AG04449 (cell line): ENCODE measurements around a stretch of chr1.

GRCh38 chr1:114732099-114732972 lies 15.8 kb upstream of the NRAS start:
- RRBS: no CpG with 5 or more reads among the region's 10 CpGs

- RRBS: no CpG with 5 or more reads among the region's 2 CpGs
Observed at GRCh38 chr1:114736986-114737336, 20.4 kb upstream of the NRAS start.

GRCh38 chr1:115089835-115090572 lies 701 bp upstream of the TSPAN2 start:
- RRBS: no CpG with 5 or more reads among the region's 21 CpGs

DNA sequence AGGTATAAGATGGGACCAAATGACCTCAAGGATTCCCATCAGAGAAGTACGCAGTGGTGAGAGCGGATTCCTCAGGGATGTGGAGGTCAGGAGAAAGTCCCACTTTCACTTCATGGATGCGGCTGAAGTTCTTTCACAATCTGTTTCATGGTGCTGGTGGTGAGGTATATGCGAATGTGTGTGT lies 79.3 kb upstream of the TSPAN2 start:
- RRBS: no CpG with 5 or more reads among the region's 4 CpGs

- RRBS: no CpG with 5 or more reads among the region's 10 CpGs
Observed at GRCh38 chr1:115266521-115267161, 71.4 kb downstream of the NGF start.

DNA sequence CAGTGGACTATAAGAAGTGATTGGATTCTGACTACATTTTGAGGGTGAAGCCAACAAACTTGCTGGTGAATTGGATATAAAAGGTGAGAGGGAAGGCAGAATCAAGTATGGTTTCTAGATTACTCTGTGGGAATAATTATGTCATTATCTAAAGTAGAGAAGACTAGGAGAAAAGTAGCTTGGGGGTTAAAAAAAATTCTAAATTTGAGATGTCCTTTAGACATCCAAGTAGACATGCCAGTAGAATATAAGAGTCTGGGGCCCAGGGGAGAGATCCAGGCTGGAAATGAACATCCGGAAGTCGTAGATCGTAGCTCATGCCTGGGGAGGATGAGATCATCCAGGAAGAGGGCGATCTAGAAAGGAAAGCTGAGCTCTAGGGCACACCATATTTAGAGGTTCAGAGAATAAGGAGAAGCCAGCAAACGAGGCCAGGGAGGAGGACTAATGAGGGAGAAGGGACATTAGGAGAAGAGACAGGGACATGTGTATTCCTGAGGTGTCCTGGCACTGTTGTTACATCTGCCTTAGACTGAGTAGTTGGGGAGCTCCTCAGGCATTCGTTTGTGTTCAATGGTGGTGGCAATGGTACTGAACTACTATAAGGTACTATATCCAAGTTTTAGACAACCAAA lies 12.2 kb downstream of the NGF start:
- RRBS: no CpG with 5 or more reads among the region's 6 CpGs

DNA sequence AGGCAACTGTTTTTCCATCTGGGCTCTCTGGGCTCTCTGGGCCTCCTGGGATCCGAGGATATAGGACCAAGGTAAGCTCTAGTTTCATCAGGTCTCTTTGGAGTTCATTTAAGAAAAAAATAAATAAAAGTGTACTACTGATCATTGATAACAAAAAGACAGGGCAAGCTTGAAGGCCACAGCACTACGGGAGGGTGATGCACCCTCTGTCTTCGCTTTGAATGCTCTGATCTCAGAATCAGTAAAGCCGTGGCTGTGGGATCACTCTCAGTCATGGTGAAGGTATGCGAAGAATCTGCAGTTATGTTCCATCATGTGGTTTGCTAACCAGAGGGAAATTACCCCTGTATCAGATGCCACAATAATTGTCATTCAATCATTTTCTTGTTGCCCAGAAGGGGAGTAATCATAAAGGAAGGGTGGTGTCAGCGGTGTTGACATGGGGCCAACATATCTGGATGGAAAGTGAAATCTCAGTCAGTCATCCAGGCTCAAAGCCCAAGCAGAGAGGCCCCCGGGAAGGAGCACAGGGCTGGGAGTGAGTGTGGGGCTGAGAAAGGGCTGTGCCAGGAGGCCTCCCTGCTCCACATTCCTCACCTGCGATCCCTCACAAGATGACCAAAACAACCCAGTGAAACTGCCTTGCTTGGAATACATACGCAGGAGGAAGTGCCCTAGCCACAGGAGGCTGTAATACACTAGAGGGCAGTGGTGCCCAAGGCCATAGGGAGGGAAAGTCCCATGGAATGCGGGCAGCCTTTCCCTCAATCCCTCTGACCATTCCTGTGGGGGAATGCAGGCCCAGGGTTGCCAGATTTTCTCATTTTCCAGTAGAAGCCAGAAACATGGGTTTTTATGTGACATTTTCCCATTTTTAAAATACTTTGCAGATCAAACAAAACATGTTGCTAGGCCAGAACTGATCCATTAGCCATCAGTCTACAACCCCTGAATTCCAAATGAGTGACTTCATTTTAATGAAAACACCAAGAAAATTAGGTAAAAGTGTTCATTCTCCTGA lies 95.8 kb upstream of the VANGL1 start:
- RRBS: no CpG with 5 or more reads among the region's 10 CpGs

DNA sequence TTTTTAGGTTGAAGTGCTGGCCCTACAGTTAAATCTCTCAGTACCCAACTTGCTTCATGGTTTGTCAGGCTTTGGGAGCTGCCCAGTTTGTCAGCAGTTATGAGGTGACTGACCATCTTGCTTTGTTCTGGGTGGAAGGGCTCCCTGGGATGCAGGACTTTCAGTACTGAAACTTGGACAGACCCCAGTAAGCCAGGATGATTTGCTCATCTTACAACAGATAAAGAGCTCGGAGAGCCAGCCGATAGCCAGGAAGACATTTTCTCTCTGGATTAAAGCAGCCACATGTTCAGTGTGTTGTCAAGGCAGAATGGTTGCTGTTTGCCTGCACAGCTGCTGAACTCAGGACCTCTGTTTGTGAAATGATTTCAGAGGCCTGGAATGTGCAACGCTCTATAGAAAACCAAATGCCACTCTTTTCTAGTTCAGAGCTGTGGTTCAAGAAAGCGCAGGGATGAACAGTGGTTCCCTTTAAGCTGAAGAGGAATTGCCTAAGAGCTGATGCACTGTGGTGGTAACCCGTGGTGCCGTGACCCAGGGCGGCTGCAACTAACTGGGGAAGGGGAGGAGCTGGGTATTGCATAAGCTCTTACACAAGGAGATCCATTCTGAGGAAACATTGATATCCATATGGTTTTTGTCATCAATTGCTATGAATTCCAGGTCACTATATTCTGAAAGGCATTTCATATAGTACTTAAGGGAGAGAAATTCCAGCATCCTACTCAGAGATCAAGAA lies 40.7 kb downstream of the CASQ2 start:
- RRBS: no CpG with 5 or more reads among the region's 7 CpGs

GRCh38 chr1:116272954-116273445 lies 100.0 kb upstream of the ATP1A1 start:
- RRBS: no CpG with 5 or more reads among the region's 4 CpGs

DNA sequence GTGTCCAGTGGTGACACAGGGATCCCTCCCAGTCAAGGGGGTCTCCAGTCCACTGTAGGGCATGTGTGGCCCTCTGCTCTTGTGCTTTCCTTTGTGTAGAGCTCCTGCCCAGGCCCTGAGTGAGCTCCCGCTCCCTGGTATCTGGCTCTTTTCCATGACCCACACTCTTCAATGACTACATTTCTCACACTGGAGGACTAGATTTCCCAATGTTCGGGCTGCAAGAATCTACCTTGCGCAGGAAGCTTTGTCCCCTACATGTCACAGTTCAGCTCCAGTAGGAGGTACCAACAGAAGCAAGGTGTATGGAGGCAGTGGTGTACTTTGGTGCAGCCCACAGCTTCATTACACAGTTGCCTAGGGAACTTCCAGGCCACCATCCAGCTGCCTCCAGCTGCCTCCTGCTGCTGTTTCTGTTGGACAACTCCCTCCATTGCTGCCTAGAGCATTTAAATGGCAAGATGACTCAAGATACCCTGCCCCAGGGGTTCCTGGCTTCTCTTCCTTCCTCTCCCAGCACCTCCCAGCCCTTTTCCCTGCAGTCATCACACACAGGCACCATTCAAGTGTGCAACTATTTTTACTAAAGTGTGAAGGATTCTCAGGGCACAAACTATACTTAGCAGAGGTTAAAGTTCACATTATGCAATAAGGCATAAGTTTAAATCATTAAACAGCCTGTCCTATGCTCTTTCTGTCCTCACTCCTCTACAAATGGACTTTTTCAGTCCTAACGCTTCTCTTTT lies 39.0 kb upstream of the ATP1A1 start:
- RRBS: no CpG with 5 or more reads among the region's 4 CpGs

DNA sequence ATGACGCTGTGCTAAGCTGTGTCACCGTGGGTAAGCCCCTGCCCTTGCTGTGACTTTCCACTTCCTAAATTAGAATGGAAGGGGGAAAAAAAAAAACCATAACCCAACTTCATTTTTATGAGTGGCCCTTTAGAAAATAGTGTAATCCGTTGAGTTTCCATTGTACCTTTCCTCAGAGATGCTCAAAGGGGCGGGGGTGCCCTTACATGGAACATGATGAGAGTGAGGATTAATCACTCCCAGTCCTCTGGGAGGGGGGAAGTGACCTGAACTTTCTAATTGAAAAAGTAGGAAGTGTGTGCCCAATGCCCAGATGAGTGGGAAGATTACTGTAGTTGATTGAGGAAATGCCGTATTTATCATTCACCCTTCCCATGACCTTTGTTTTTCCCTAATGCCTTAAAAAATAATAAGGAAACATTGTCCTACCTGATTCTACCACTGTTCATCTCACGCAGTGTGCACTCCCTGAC lies 7.8 kb downstream of the ATP1A1 start:
- RRBS: no CpG with 5 or more reads among the region's 6 CpGs

- RRBS: no CpG with 5 or more reads among the region's 2 CpGs
Observed at GRCh38 chr1:116383857-116384309, 10.8 kb downstream of the ATP1A1 start.

DNA sequence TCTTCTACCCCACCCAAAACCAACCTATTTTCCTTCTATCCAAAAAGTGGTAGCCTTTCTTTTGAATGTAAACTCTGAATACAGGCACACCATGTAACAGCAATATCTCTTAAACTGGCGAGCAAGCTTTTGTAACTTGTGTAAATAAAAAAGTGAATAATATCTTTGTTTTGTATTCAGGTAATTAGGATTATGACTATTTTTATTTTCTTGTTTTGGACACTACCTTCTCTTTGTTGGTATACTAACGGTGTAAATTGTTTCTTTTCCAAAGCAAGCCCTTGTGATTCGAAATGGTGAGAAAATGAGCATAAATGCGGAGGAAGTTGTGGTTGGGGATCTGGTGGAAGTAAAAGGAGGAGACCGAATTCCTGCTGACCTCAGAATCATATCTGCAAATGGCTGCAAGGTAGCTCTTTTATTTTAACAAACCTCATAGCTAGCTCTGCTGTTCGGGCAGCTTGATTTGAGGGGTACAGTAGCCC lies 15.4 kb downstream of the ATP1A1 start:
- RRBS: no CpG with 5 or more reads among the region's 6 CpGs

- RRBS: no CpG with 5 or more reads among the region's 5 CpGs
Observed at GRCh38 chr1:116389946-116390494, 17.0 kb downstream of the ATP1A1 start.

- RRBS: no CpG with 5 or more reads among the region's 11 CpGs
Observed at GRCh38 chr1:116392536-116393101, 19.6 kb downstream of the ATP1A1 start.

DNA sequence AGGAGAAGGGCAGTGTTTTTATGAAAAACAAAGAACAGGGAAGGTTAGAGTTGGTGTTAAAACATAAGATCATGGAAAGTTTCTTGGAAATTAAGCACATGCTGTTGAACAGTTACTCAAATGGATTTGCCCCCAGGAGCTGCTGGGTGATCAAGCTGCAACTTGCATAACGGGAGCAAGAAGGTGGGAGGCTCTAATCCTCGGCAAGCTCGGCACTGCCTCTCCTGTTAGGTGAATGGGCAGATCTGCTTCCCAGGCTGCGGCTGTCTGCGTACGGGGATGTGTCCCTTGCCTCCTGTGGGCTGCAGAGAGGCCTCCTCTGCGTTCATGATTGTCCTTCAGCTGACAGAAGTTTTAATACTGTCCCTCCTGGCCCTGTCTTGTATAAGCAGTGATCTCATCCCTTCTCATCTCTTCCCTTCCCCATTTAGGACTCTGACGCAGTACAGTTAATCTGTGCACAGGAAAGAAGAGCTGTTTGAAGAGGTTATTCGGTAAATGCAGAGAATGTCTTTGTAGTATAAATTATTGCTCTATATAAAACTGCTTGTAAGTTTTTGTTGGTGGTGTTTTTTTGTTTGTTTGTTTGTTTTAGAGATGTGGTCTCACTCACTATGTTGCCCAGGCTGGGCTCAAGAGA lies 36.8 kb downstream of the ATP1A1 start:
- RRBS: no CpG with 5 or more reads among the region's 9 CpGs

DNA sequence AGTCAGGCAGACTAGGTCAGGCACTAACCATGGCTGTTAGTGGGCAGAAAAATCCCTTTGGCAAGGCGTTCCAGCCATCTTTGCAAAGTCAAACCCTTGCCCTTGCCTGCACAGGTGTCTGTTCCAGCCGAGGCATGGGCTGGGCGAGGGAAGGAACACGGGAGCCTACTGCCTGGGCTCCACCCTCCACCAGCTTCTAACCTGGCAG lies 27.7 kb upstream of the CD58 start:
- RRBS: no CpG with 5 or more reads among the region's 4 CpGs

- RRBS: no CpG with 5 or more reads among the region's 2 CpGs
Observed at GRCh38 chr1:116824666-116824926, 70.4 kb downstream of the CD2 start.

GRCh38 chr1:116910318-116910965 lies 726 bp downstream of the PTGFRN start:
- RRBS: 3% methylated on average over 25 of the region's 67 CpGs

- RRBS: no CpG with 5 or more reads among the region's 12 CpGs
Observed at GRCh38 chr1:116914946-116915770, 5.4 kb downstream of the PTGFRN start.